ENCODE measurements around a stretch of chr1.

DNA sequence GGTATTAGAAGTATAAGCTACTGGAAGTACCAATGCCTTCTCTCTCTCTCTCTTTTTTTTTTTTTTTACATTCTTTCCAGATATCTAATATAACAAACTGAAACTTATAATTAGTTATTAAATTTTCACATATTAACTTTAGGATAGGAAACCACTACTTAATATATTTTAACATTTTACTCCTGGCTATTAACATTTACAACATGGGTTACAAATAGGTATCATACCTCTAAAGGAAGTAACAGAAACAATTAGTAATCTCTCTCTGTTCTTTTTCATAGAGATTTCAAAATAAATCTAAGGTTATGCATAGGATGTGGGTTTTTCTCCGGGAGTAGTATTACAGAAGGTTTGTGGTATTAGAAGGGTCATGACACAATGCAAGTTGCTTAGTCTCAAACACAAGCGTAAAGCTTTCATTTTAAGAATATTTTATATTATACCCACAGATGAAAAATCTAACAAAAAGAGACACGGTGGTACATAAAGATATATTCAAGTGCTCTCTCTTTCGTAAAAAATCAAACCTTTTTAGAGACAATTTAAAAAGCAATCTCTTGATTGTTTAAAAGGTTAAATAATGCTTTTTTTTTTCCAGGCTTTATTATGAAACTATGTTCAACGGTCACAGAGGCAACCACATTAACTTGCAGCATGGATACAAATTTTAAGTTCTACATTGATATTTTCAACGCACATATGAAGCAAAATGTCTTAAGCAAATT lies 97.1 kb upstream of the GFI1 start:
- RAMPAGE, long total RNA, result no peak
- RRBS, result no CpG with 5 or more reads among the region's 6 CpGs

DNA sequence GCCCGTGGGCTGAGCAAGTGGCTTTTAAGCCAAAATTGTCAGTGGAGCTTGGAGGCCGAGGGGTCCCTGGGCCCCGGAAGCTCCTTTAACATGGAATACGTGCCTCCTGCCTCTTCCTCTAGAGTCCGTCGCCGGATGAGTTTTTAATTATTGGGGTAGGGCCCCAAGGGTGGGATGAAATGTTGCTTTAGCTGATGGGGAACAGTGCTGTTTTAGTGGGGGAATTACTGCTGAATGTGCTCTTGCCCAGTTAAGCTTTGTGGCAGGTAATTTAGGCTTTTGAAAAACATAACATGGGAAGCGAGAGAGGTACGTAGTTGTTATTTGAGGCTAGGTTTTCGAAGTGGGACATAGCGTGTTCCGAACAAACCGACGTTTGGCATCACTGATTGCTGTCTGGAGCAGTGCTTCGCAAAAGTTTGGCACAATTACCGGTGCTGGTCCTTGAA lies 776 bp downstream of the RPL5 start:
- RAMPAGE, long total RNA, result no peak
- RRBS, result 0% methylated on average over 3 of the region's 16 CpGs

- RAMPAGE, long total RNA, result no peak
- RRBS, result no CpG with 5 or more reads among the region's 6 CpGs
These were observed 4.1 kb downstream of the RPL5 start for GRCh38 chr1:92835625-92836651.

DNA sequence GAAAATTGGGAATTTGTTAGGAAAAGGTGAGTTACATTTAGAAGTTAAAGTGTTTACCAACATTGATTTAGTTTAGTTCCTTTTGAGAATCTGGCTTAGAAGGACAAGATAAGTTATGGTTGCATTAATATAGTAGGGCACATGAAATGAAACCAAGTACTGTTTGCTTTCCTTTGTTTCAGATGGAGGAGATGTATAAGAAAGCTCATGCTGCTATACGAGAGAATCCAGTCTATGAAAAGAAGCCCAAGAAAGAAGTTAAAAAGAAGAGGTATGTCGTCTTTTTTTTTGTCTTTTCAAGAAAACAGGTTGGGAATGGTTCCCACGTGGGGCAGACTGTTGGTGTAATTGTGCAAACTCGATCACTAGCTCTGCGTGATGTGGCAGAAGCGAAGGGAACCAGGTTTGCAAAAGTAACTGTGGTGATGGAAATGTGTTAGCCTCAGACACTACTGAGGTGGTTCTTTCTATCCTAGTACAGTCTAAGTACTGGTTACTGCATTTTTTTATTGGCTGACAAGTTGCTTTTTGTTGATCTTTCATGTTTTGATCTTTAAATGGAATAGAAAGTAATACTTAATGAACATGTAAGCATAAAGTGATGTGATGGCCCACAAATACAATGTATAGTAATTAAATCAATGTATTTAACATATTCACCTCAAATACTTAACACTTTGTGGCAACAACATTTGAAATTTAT lies 8.7 kb downstream of the RPL5 start:
- RAMPAGE, long total RNA, result no peak
- RRBS, result no CpG with 5 or more reads among the region's 6 CpGs

DNA sequence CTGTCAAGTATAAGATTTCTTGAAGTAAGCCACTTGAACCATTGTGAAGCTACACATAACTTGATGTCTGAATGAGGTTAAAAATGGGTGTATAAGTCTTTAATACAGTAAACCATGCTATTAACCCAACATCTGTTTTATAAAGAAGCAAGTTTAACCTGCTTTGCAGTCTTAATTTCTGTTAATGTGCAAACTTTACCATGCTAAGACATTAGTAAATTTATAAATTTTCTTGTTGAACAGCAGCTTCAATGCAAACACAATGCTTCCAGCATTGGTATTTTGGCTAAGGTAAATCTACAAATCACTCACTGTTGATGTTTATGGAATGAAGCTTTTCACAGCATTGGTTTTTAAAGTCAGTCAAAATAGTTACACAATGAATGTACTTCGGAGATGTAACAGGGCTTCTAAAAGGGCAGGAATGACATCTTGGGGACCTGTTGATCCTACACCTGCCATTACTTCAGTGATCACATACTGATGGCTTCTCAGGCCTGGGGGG lies 11.0 kb downstream of the RPL5 start:
- RAMPAGE, long total RNA, result no peak
- RRBS, result no CpG with 5 or more reads among the region's 1 CpG

- RAMPAGE, long total RNA, result no peak
- RRBS, result no CpG with 5 or more reads among the region's 5 CpGs
These were observed 27.6 kb downstream of the TMED5 start for GRCh38 chr1:93152227-93153408.

DNA sequence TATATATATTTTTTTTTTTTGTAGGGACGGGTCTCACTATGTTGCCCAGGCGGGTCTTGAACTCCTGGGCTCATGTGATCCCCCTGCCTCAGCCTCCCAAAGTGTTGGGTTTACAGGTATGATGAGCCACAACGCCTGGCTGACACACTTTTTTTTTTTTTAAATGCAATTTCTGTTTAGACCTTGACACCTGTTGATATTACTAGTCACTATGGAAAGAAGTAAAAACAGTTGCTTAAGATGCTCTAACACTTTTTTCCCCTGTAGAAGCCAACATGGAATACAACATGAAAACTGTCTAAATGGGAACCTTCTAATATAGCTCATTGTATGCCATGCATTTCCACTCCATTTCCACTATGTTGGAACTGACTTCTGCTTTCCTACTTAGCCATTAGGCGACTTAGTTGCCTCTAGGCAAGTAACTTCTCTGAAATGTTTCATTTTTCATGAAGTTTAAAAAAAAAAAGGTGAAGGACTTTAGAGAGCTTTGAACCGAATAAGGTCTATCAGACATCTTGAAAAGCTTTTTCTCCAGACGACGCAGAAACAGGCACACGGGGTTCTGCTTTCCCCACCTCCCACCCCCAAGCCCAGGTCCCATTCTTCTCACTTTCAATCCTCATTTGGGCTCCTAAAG lies 717 bp upstream of the DR1 start:
- RAMPAGE, long total RNA, result no peak
- RRBS, result no CpG with 5 or more reads among the region's 8 CpGs

GRCh38 chr1:93579484-93580212 lies 102.0 kb downstream of the BCAR3 start:
- RAMPAGE, long total RNA, result no peak
- RRBS, result no CpG with 5 or more reads among the region's 9 CpGs

DNA sequence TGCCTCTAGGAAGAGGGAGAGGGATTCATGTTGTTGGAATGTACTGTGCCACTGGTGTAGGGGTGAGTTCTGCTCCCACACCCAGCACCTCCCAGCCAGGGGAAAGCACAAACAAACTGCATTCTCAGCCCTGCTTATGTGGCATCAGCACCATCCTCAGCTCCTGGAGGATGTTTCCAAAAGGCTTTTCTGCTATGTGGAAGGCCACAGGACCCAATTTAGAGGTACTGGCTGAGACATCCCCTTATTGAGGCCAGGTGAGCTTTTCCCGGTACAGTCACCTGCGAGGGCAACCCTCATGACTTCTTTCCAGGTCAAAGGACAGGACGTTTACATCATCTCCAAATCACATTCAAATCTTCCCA lies 57.6 kb downstream of the BCAR3 start:
- RAMPAGE, long total RNA, result no peak
- RRBS, result no CpG with 5 or more reads among the region's 3 CpGs

GRCh38 chr1:93625347-93626145 lies 56.1 kb downstream of the BCAR3 start:
- RAMPAGE, long total RNA, result no peak
- RRBS, result no CpG with 5 or more reads among the region's 4 CpGs

DNA sequence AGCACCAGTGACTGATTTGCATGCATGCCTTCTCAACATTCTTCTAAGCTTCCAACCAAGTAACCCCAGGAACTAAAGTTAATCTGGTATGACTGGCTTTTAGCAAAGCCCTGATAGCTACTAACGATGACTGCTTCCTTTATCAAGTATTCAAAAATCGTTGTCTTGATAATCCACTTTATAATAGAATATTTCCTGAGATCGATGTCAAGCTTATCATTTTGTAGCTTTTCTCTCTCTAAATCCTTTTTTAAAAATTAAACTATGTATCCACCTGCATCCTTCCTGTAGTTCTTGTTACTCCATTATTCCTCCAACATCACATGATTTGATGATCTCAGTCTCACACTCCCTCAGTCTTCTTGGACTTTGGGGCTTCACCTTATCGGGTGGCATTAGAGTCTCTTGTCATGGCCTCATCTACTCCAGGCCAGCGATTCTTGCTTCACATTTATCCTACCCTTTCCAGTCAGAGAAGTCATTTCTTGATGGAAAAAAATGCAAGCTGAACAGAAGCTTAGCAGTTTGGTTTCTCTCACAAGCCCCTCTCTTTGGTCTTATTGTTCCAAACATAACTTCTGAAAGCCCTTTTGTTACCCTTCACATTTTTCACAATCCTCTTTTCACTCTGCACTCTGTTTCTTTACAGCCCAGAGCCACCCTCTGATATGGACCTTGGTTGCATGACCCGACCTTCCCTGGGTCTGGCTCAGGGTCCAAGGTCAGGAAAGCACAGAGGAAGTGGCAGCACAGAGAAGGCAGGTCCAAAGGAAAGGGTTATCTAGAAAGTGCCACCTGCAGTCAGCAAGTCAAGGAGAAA lies 18.8 kb downstream of the BCAR3 start:
- RAMPAGE, long total RNA, result no peak
- RRBS, result no CpG with 5 or more reads among the region's 6 CpGs

GRCh38 chr1:93729455-93729800 lies 47.8 kb upstream of the BCAR3 start:
- RAMPAGE, long total RNA, result no peak
- RRBS, result no CpG with 5 or more reads among the region's 3 CpGs

GRCh38 chr1:93816740-93817271 lies 62.2 kb downstream of the DNTTIP2 start:
- RAMPAGE, long total RNA, result no peak
- RRBS, result no CpG with 5 or more reads among the region's 1 CpG

GRCh38 chr1:94092398-94092946 lies 28.5 kb downstream of the ABCA4 start:
- RAMPAGE, long total RNA, result no peak
- RRBS, result no CpG with 5 or more reads among the region's 4 CpGs

- RAMPAGE, long total RNA, result no peak
- RRBS, result no CpG with 5 or more reads among the region's 1 CpG
These were observed 3.9 kb downstream of the ARHGAP29 start for GRCh38 chr1:94233448-94233830.

- RAMPAGE, long total RNA, result no peak
- RRBS, result no CpG with 5 or more reads among the region's 2 CpGs
These were observed 2.7 kb downstream of the ARHGAP29 start for GRCh38 chr1:94234593-94235241.

DNA sequence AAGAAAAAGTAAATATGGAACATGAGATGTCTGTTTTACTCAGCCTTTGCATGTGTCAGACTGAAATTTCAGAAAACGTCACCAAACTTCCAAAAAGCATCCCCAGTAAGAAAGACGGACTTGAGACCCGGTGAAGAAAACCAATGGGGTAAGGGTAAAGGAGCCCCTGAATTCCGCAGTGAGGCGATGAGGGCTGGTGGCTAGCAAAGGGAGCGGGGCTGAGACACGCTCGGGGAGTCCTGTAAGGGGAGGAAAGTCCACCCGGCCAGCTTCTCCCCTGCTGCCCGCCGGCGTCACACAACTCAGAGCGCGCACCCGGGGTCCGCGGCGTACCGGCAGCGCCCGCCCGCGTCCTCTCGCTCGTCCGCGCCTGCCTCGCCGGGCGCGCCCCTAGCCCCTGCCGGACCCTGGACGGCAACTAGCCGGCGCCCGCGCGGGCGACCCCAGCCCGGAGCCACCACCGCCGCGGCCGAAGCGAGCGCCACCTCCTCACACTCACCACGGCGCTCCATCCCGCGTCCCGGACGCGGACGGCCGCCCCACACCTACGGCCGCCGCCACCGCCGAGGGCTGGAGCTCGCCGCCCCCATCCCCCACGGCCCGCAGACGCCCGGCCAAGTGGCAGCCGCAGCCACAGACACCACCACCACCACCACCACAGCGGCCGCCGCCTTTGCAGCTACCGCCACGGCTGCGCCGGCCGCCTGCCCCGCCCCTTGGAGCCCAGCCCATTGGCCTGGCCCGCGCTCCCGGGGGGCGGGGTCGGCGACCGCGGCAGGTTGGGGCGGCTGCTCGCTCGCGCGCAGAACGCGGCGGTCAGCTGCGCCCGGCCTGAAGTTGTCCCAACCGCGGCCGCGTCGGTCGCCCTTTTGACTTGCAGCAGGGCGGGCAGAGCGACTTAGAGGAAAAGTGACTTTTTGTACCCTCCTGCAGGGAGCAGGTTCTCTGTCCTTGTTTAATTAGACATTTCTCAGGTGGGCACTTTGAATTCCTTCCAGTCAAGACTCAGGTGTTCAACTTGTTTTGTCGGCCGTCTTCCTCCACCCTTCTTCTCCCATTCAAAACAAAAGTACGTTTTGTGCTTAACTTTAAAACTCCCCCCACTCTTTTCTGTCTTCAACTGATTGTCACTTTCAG lies 10.1 kb upstream of the ARHGAP29 start:
- RAMPAGE, long total RNA, result no peak
- RRBS, result 1% methylated on average over 45 of the region's 105 CpGs

DNA sequence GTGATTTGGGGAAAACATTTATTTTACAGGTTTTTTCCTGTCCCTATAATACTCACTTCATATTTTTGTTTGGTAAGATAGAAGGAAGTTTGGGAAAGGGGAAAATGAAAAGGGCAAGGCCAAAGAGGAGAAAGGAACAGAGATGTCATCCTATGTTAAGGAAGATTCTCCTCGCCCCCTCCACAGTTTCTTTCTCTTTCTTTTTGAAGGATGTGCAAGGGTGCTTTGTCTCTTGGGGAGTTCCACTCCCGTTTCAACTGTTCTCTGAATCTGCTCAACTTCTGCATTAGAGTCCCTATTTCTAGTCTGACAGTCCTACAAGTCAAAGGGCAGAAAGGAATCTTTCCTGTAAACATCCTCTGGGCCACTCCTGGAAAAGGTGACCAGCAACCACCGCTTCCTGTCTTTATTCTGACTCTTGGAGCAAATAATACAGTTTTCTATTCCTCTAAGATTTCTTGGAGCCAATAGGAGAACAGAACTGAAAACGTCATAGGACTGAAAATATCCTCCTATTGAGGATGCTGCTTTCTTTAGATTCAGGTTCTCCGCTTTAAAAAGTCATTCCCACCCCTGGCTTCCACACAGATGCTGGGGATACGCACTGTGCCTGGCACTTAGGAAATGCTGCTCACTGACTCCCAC lies 81.8 kb upstream of the ARHGAP29 start:
- RAMPAGE, long total RNA, result no peak
- RRBS, result no CpG with 5 or more reads among the region's 6 CpGs

DNA sequence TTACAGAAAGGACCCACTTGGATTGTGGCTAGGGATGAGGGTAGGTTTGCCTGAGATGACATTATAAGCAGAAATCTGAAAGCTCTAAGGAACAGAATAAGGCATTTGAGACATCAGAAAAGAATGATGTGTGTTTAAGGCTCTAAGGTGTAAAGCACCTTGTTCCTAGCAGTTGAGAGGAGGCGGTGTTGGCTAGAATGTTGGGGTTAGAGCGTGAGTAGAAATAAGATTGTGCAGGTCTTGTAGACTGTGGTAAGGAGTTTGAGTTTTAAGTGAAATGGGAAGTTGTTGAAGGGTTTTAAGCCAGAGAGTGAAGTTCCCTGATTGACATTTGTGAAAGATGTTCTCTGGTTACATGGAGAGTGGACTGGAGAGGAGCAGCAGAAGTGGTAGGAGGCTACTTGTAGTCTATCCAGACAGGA lies 37.1 kb downstream of the F3 start:
- RAMPAGE, long total RNA, result no peak
- RRBS, result no CpG with 5 or more reads among the region's 2 CpGs

- RAMPAGE, long total RNA, result no peak
- RRBS, result no CpG with 5 or more reads among the region's 5 CpGs
These were observed 11.7 kb upstream of the F3 start for GRCh38 chr1:94553165-94553735.